ENCODE measurements around the genes ELAVL1 and MARCHF2.

DNA sequence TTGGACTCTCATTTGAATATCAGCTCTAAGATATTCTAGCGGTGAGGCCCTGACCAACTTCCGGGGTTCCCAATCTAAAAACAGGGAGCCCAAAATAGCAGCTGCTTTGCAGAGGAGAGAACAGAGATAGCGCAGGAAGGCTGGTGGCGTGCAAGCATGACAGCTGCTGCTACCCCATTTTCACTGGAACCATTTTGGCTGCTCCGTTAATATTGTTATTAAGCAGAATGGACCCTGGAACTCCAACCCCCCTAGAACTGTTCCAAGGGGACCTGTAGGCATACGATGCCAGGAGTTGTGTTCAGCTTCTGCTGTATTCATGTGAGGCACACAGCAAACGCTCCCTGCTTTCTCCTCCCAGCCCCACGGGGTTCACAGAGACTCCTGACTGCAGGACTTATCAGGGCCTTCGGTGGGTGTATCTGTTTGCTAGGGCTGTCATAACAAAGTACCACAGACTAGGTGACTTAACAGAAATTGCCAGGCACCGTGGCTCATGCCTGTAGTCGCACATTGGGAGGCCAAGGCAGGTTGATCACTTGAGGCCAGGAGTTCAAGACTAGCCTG is 11.5 kb downstream of the STXBP2 start:
- PRO-cap, result no peak

GRCh38 chr19:7682194-7682931 is 1.7 kb downstream of the TRAPPC5 start:
- PRO-cap, result no peak

GRCh38 chr19:7789357-7789965 is 26.4 kb downstream of the CLEC4M start:
- PRO-cap, result no peak

GRCh38 chr19:7862759-7863198 is 11.4 kb downstream of the PRR36 start:
- PRO-cap, result no peak

- PRO-cap, result no peak
Measured at GRCh38 chr19:7923614-7924255, 2.2 kb downstream of the CTXN1 start.

GRCh38 chr19:7969565-7969878 is 26.1 kb upstream of the TIMM44 start:
- PRO-cap, result no peak

DNA sequence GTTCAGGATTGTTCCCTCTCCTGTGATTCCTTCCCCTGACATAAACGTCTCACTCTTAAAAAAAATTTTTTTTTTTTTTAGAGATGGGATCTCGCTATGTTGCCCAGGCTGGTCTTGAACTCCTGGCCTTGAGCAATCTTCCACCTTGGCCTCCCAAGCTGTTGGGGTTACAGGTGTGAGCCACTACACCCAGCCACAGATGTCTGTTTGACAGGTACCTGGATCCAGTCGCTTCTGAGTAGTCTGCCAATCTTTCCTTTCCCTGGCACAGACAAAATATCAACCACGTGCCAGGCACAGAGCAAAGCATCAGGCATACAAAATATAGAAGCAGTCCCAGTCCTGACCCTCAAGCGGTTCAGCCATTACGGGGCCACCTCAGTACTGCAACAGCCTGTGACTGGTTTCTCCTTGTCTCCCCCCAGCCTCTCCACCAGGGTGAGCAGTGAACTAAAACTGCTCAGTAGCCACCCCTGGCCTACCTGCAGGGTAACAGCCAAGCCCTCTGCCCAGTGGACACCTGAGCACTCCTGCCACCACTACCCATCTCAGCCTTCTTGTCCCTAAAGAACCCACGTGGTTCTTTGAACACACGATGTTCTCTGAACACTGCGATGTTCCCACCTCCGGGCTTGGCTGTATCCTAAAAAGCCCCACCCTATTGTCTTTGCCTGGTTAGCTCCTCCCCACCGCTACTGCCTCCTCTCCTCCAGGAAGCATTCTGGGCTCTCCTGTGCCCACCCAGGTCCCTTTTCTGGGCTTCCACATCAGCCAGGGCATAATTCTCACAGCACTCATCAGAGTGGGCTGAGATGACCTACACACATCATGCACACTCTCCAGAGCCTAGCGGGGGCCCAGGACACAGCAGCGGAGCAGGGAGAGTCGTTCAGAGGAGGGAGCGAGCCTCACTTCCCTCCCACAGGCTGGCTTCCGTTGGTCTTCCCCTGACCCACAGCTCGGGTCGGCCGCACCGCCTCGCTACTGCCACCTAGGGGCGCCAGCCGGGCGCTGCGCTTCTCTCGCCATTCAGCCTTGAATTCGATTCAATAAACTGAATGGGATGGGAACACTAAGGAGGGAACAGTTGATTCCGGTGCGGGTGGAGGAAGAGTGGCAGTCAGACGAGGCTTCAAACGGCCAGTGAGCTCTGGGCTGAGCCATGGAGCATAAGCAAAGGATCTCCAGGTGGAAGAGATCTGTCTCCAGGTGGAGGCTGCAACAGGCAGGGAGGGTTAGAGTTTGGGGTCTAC is 3.4 kb downstream of the ELAVL1 start:
- PRO-cap, result no peak

DNA sequence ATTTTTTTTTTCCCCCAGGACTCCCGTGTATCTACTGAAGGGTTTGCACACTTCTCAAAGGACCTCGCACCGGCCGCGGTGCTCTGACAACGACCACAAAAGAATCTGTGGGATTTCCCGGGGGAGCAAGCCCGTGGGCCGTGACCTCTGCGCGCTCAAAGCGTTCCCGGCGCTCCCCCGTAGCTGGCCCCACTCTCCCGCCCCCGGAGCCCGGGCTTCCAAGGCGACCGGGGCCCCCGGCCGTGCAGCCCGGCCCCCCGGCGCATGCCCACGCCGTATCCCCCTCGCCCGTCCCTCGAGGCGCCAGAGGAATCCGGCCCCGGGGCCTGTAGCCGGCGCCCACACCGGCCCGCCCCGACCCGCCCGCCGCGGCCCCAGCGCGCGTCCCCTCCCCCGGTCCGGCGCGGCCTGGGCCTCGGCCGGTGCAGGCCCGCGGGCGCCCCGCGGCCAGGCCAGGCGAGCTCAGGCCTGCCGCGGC is 426 bp downstream of the ELAVL1 start:
- PRO-cap, result no peak

DNA sequence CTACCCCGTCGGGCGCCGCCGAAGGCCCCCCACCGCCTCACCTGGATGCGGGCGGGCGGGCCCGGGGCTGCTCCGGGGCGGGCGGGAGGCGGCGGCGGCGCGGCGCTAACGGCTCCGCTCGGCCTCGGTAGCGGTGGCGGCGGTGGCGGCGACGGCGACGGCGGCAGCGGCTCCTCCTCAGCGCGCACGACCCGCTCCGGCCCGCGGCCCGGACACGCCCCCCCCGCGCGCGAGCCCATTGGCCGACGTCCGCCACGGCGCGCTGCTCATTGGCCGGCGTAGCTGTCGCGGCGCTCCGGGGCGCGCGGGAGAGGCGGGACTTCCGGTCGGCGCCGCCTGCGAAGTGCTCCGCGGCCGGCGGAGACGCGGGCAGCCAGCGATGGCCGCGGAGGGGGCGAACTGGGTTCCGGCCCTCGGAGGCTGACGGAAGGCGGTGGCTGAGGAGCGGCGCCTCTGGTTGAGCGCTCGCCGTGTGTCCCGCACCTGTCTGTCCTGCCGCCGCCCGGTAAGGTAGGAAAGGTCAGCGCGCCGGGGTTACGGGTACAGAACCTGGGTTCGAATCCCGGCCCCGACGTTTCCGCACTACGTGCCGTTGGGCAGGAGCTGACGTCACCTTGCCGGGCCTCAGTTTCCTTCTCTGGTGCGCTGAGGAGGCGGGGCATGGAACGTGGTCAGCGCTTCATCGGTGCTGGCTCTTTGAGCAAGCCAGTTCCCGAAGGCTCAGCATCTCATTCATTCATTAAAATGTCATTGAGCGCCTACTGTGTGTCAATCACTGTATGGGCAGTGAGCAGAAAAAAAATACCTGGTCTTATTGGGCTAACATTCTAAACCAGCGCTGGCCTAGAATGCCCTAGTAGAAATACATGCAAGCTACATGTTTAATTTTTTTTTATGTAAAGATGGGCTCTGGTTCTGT is at the start of gene ELAVL1:
ELAVL1 (minus strand) TSS at position 188 of the 919 bp plus-strand sequence.
- PRO-cap, result bidirectional peak, plus-strand start at position 368 of the sequence, minus-strand start at position 188 of the sequence

- PRO-cap, result no peak
Measured at GRCh38 chr19:8195239-8195583, 14.0 kb upstream of the CERS4 start.

GRCh38 chr19:8206387-8206987 is 2.7 kb upstream of the CERS4 start:
- PRO-cap, result no peak

DNA sequence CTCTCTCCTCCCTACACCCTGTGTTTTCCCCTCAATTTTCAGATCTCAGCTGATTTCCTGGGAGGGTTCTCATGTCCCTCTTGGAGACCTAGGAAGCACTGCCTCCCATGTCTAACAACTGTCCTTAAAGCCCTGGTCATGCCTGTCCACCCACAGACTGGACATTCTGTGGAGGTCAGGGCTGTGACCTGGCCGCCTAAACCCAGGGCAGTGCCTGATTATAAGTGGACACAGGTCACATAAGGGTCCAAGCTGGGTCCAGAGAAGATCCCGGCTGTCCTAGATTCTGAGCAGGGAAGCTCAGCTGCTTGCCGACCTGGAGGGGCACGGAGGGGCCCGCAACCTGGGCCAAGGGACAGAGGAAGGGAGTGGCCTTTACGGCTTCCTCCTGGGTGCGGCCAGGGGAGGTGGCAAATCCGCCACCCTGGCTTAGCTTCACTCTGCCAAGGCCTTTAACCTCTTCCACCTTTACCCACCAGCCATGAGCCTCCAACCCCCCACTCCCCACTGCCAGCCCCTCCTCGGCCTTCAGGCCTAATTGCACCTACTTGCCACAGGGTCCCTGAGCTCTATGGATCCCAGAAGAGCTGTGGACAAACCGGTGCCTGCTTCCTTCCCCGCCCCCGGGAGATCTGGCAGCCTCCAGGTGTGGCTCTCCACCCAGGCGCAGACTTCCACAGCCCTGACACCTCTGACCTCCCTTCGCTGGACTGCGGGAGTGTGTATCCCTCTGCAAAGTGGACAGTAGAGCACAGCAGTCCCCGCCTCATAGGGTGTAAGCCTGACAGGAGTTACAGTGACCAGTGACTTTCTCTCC is 1.8 kb downstream of the CD320 start:
- PRO-cap, result no peak

DNA sequence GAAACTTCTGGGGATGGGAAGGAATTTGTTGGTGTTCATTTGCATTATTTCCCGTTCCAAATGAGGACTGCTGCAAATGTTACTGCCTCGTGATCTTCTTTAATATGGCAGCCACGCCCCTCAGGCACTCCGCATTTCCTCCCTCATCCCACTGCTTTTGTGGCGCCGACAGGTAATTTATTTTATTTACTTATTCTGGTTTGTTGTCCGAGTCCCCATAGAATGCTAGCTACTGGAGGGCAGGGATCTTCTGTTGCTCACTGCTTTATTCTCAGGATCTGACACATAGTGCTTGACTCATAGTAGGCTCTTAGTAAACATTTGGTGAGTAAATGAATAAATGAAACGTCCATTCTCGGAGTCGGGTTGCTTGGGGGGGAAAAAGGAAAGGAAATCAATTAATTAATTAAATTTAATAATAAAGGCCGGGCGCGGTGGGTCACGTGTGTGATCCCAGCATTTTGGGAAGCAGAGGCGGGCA is 398 bp upstream of the CD320 start:
- PRO-cap, result no peak

GRCh38 chr19:8316868-8317235 is 4.3 kb downstream of the NDUFA7 start:
- PRO-cap, result no peak

GRCh38 chr19:8324528-8324871 is 3.2 kb downstream of the RPS28 start:
- PRO-cap, result no peak

DNA sequence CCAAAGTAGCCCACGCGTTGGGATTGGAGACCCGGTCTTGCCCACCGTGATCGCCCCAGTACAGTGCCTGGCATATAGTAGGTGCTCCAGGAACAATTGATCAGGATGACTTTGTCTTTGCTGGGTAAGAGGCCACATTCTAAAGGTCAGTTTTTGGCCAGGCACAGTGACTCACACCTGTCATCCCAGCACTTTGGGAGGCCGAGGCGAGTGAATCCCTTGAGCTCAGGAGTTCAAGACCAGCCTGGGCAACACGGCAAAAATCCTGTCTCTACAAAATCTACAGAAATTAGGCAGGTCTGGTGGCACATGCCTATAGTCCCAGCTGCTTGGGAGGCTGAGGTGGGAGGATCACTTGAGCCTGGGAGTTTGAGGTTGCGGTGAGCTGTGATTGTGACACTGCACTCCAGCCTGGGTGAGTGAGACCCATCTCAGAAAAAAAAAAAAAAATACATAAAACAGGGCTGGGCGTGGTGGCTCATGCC is 3.6 kb upstream of the ANGPTL4 start:
- PRO-cap, result no peak

DNA sequence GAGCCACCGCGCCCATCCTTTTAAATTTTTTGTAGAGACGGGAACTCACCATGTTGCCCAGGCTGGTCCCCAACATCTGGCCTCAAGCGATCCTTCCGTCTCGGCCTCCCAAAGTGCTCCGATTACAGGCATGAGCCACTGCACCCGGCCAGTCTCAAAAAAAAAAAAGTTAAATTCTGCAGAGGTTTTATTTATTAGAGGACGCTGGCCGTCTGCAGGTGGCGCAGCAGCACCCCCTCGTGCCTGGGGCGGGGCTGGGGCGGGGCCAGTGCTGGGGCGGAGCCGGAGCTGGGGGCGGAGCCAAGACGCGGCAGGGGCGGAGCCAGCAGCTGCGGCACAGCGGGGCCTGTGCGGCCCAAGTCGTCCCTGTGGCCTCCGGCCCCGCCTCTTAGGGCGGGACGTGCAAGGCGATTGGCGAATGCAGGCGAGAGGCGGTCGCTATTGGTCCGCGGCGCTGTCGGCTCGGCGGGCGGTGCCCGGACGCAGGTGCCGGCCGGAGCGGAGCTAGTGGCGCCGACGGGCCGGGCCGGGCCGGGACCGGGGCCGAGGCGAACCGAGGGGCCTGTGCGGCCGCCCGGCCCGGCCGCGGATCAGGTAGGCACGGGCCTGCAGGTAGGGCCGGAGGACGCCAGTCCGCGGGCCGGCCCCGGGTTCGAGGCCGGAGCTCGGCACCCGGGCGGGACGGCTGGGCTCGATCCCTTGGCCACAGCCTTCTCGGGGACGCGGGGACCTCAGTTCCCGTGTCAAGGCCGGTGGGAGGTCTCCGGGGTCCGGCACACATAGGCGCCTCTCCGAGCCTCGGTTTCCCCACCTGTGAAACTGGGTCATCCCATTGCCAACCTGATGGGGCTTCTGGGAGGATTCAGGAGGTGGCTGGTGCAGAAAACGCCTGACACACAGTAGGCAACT is at the start of gene MARCHF2:
MARCHF2 (plus strand) TSS at position 479 of the 909 bp plus-strand sequence.
- PRO-cap, result bidirectional peak, plus-strand start at position 507 of the sequence, minus-strand start at position 168 of the sequence

DNA sequence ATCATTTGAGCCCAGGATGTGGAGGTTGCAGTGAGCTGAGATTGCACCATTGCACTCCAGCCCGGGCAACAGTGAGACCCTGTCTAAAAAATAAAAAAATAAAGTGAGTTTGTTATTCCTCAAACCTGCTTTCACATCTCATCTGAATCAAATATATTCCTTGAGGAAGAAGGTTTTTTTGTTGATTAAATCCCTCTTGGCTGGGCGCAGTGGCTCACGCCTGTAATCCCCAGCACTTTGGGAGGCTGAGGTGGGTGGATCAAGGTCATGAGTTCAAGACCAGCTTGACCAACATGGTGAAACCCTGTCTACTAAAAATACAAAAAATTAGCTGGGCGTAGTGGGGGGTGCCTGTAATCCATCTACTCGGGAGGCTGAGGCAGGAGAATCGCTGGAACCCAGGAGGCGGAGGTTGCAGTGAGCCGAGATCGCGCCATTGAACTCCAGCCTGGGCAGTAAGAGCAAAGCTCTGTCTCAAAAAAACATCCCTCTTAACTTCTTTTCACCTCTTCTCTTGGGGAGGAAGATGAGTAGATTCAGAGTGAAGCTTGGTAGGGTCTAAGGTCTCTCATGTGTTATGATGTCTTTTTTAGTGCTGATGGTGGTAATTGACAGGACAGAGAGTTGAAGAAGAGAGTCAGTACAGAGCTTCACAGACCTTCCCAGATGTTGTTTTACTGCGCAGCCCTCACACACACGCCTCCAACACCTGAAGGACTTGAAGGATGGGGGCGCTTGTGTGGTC is 19.6 kb downstream of the HNRNPM start:
- PRO-cap, result no peak

GRCh38 chr19:8555507-8555860 is 21.8 kb downstream of the MYO1F start:
- PRO-cap, result no peak

DNA sequence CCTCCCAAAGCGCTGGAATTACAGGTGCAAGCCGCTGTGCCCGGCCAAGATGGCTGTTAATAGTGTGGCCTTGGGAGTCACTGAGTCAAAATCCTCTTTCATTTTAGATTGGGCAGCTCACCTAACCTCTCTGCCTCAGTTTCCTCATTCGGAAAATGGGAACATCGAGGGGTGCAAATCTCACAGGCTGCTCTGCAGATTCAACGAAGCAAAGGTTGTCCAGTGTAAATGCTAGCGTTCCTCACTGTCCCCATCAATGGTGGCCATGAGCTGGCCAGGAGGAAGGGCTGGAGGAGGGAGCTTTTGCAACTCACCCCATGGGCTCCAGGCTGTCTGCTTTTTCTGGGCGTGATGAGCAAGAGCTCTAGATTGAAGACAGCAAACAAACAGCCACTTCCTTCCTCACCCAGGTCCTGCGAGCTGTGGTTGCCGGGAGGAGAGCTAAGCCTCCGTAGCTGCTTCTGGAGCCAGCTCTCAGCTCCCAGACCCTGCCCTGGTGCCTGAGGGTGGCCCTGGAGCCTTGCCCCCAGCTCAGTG is 6.4 kb downstream of the MYO1F start:
- PRO-cap, result no peak